LHCN-M2 (cell line): ENCODE measurements around the gene SENP5.

GRCh38 chr3:195933020-195933672 lies 24.8 kb upstream of the TNK2 start:
- RAMPAGE, long total RNA, result no peak

- RAMPAGE, long total RNA, result no peak
Observed at GRCh38 chr3:196045129-196045884, 36.6 kb downstream of the TFRC start.

- RAMPAGE, long total RNA, result no peak
Observed at GRCh38 chr3:196048810-196049946, 32.7 kb downstream of the TFRC start.

DNA sequence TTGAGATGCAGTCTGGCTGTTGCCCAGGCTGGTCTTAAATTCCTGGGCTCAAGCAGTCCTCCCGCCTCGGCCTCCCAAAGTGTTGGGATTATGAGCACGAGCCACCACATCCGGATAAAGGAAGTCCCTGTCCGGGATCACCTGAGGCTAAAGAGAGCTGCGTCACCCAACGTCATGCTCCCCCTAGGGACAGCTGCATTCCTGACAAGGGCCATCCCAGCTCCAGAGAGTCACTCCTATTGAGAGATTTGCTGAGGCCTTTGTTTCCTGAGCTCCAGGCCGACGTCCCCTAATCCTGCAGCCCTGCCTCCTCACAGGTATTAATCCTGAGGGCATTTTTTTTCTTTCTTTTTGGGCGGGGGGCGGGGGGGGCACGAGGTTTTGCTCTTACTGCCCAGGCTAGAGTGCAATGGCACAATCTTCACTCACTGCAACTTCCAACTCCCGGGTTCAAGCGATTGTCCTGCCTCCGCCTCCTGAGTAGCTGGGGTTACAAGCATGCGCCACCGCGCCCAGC lies 28.6 kb upstream of the TFRC start:
- RAMPAGE, long total RNA, result no peak

- RAMPAGE, long total RNA, result no peak
Observed at GRCh38 chr3:196115624-196116215, 33.8 kb upstream of the TFRC start.

DNA sequence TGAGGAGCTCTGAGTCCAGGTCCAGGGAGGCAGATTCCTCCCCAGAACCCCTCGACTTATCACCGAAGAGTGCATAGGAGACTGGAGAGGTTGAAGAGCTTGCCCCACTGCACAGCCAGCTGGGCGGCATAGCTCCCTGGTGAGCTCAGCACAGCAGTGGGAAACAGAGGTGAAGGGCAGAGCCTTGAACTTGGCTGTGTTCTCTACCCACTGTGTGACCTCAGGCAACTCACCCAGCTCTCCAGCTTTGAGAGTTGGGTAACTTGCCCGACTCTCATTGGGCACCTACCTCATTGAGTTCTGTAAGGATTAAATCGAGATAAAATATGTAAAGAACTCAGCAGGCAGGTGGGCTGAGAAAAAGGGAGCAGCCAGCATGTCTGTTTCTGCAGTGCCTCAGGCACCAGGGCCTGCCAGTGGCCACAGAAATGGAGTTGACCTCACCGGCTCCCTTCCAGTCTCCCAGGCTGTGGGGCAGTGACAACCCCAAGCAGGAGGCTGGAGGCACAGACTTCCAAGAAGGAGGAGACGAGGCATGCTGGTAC lies 54.1 kb upstream of the TFRC start:
- RAMPAGE, long total RNA, result no peak

DNA sequence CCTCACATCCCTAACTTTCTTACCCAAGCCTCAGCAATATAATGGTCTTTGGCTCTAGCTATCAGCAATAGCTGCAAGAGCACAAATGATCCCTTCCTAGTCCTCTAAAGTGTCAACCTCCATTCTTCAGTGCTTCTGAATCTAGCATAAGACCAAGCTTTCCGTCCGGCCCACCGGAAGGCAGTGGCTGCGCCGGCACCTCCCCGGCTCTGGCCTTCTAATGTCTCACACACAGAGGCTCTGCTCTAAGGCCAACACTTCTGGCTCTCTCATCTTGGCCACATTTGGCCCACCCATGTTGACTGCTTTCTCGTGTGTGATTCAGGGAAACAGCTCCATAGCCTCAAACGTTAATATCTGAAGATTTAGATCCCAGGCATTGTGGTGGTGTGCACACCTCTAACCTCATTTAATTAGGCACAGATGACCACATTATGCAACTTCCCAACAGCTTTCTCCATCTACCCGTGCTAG lies 19.1 kb downstream of the SLC51A start:
- RAMPAGE, long total RNA, result no peak

- RAMPAGE, long total RNA, result no peak
Observed at GRCh38 chr3:196348358-196349082, 10.3 kb upstream of the TM4SF19 start.

- RAMPAGE, long total RNA, result no peak
Observed at GRCh38 chr3:196624094-196624281, 15.5 kb upstream of the NRROS start.

- RAMPAGE, long total RNA, result no peak
Observed at GRCh38 chr3:196641302-196642413, 2.2 kb downstream of the NRROS start.

DNA sequence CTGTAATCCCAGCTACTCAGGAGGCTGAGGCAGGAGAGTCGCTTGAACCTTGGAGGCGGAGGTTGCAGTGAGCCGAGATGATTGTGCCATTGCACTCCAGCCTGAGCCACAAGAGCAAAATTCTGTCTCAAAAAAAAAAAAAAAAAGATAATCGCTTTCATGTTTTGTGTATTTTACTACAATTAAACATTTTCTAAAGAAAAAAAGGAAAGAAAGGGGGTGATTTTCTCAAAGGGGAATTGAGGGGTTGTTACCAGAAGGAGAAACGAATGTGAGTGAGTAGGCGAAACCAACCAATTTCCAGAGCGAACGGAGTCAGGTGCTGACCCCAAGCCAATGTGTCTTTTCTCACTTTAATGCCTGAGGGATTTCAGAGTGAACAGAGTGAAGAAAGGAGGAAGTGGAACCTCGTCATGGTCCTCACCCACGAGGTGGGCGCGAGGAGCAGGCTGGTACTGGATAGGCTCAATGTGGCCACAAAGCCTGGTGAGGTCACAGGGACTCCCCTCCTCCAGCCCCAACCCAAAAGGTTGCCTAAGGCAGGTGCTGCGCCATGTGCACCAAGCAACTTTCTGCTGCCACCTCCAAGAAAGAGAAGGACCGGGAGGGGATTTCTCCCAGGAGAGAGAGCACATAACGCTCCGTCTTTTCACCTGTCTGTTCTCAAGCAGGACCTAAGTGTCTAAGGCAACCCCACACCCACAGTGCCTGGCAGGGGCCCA lies 3.6 kb downstream of the NRROS start:
- RAMPAGE, long total RNA, result no peak

DNA sequence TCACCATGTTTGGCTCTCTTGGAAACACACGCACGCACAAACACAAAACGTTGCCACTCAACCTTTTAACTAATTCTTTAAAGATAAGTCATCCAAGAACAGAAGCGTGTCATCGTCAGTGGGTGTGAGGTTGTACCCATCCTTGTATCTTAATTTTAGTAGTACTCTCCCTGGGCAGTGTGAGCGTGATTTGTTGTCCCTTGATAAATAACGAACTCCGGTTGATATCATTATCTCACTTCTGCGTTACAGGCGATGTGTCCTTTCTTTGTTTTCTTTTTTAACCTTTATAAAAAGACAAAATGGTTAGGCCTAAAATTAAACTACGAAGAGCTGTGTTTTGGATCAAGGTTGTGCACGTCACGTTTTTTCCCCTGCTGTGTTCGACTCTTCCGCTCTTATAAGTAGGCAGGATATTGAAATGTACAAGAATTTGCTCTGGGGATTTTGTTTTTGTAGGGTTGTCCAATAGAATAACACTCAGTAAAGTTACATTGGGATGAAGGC lies 1.2 kb downstream of the PAK2 start:
- RAMPAGE, long total RNA, result no peak

DNA sequence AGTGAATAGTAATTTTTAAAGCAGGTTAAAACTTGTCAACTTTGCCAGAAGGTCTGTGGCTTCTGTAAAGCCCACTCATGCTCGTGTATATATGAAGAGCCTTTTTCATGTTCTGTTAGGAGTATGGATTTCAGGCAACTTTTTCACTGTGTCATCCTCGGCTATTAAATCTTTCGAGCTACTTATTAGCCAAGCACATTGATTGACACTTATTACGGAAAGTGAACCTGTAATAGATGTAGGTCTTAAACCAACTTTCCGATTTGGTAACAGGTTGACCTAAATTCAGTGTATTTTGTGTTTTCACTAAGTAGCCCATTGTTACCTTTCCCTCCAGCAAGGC lies 1.6 kb downstream of the PAK2 start:
- RAMPAGE, long total RNA, result no peak

GRCh38 chr3:196867236-196868028 lies at the start of gene SENP5:
SENP5 (plus strand) TSS chr3:196867920.
- RAMPAGE, long total RNA, result no peak

- RAMPAGE, long total RNA, result no peak
Observed at GRCh38 chr3:196941497-196942265, 647 bp downstream of the NCBP2 start.

DNA sequence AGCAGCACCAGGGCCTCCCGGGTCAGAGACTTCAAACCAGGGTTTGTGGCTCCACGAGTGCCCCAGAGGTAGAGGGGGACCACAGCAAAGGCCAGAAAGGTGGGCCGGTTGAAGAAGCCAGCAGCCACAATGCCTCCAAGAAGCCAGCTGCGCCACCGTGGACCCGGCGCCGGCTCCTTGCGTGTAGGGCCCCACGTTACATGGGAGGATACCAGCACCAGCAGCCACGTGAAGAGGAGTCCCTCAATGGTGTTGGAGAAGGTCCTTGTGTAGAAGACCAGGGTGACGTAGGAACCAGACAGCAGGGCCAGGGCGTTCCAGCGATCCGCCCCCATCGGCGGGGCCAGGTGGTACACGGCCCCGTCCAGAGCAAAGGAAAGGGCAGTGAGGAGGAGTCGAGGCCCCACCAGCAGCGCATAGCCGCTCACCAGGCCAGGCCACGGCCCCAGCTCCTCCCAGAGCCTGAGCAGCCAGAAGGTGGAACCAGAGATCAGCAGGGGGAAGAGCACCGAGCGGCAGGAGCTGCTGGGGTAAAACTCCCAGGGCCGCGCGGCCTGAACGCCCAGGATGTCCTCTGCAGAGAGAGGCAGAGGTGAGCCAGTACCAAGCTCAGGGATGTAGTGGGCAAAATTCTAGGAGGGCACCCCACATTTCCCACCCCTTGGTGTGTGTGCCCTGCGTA lies 5.8 kb downstream of the NCBP2AS2 start:
- RAMPAGE, long total RNA, result no peak

- RAMPAGE, long total RNA, result no peak
Observed at GRCh38 chr3:196962753-196963149, 5.9 kb downstream of the PIGZ start.

GRCh38 chr3:197016824-197017615 lies 12.6 kb downstream of the MELTF start:
- RAMPAGE, long total RNA, result no peak

DNA sequence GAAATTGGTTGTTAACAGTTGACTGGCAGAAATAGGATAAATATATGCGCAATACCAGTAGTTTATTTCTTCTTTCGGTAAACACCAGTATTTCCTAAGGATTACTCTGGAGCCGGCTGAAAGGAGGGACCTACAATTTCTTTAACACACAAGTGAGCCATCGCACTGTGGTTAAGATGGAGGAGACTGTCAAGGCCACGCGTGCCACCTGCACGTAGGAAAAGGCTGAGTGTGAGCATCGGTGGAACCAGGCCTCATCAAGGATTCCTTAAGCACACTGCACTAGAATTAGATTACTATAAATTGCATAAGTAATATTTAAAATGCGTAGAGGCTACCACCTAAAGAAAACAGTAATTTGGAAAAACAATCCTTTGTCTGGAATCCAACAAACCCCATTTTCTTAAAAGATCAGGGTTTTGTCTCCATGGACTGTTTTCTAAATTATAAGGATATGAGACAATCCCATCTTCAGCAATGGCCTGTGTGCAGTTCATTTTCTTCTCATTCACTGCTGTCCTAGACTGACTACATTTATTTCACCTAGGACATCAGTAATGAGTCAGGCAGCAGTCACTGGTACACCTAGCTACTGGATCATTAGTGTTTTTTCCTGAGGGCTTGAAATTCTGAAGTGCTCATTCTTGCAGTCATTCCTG lies 8.7 kb upstream of the MELTF start:
- RAMPAGE, long total RNA, result no peak

DNA sequence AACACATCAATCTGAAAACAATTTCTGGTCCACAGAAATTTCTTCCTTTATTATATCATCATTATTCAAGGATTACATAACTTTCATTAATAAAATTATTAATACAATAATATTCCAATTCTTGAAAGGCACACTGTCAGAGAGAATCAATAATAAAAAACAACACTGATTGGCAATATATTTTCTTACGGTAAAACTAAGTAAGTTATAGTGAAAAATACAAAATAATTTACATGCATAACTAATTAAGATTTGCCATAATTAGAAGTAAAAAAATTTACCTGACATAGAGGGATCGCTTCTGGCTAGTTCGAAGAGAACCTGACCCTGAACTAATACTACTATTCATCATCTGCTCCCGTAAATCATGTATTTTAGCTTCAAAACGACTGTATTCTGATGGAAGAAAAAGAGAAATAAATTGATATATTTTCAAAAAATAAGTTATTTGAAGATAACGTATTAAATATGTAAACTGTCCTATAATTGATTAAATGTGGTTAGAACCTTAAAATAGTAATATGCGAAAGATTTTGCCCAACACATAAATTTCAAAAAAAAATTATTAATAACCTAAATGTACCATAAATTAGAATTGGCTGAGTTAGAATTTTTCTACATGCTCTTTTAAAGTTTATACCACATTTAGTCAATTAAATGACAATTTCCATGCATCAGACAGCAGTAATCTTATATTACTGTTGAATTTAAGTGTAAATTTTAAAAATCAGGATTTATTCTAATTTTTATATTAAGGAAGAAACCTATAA lies 61.2 kb upstream of the MELTF start:
- RAMPAGE, long total RNA, result no peak